Spinal cord (tissue), 3 donors: ENCODE measurements around the gene TXNDC5.

GRCh38 chr6:7051738-7052390 is 55.9 kb upstream of the RREB1 start:
- PRO-cap: no peak
- RAMPAGE, long total RNA: no peak

DNA sequence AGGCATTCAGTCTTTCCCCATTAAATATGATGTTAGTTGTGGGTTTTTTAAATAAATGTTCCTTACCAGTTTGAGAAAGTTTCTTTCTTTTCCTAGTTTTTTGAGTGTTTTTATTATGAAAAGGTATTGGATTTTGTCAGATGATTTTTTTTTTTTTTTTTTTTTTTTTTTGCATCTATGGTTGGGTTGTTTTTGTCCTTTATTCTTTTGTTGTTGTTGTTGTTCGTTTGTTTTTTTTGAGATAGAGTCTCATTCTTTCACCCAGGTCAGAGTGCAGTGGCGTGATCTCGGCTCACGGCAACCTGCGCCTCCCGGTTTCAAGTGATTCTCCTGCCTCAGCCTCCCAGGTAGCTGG is 84.2 kb downstream of the RREB1 start:
- PRO-cap: no peak
- RAMPAGE, long total RNA: no peak

GRCh38 chr6:7215703-7216361 is 97.2 kb downstream of the SSR1 start:
- PRO-cap: no peak
- RAMPAGE, long total RNA: no peak

GRCh38 chr6:7231499-7231776 is 81.6 kb downstream of the SSR1 start:
- PRO-cap: no peak
- RAMPAGE, long total RNA: no peak

DNA sequence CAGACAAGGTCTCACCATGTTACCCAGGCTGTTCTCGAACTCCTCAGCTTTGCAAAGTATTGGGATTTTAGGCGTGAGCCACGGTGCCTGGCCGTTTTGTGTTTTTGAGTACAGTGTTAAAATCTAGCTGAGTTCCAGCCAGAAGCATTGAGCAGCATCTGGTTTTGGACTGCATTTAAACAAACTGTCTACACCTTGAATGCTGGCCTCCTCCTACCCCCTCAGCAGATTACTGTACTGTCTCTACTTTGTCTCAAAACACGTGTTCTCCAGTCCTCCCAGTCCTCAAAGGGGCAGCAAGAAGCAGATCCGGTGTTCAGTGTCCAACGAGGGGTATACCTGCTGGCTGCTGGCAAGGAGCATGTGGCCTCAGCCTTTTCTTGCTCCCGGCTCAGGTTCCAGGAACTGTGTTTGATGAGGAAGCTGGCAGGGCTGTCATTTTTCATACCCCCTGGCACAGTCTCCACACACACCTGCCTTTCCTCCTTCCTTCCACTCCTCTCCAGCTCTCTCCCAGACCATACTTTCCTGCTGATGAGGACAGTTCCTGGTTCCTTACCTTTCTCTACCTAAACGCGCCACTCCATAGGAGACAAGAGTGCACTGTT is 77.4 kb downstream of the SSR1 start:
- PRO-cap: no peak
- RAMPAGE, long total RNA: no peak

DNA sequence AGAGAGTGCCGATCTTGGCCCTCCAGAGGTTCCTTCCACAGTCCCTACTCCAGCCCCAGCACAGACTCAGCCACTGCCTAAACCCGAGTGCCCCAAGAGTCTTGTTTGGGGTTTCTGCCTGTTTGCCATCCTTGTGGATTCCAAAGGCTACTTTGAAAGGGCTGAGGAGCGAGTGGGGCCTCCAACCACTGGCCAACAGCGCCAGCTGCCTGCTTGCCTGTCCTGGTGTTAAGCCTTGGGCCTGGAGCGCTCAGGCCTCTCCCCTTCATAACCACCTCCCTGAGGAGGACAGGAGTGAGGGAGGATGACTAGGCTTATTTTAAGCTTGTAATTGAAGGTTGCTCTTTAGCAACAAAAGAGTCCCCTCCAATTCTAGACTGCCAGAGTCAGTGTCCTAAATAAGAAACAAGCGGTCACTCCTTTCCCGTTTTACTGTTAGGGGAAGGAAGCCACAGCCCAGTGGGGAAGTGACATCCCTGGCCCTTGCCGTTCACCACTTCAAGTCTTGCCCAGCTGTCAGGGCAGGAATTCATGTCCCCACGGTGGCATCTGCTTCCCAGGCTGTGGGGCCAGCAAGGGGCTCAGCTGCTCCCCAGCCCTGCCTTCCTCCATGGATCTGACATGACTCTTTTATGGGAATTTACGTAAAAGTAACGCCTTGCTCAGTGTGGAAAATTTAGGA is 58.0 kb downstream of the SSR1 start:
- PRO-cap: no peak
- RAMPAGE, long total RNA: no peak

- PRO-cap: no peak
- RAMPAGE, long total RNA: no peak
These were observed 5.5 kb downstream of the DSP start for GRCh38 chr6:7546776-7547610.

DNA sequence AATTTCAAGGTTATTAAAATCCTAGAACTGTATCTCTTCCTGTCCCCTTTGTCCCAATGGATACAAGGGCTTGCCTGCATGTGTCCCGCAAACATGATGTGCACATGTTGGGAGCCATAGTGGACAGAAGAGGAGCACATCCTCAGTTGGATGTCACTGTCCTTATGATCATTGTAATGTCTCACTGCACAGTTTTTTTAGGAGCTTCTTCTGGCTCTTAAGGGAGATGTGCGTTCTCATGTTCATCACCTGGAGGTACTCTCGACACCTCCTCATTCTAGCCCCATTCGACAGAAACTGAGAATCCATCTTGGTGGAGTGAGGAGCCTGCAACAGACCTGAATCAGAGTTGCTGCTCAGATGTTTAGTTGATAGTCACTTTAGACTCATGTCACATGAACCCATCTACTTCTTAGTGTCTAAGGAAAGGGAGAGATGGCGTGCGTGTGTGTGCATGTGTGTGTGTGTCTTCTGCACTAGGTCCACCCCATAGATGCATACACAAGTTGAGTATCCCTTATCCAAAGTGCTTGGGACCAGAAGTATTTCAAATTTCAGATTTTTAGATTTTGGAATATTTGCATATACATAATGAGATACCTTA is 2.3 kb upstream of the BMP6 start:
- PRO-cap: no peak
- RAMPAGE, long total RNA: no peak

DNA sequence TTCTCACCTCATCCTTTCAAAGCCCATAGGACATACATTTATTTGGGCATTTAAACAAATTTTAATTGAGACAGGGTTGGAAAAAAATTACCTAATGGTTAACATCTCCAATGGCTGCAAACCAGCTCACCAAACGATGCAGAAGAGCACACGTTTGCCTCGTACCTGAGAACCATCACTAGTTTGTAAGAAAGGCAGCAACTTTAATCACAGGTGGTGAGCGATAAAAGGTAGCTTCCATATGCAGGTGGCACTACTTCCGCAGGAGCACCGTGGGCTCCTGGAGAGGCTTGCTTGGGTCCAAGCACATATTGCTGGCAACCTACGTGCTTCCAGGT is 31.2 kb downstream of the TXNDC5 start:
- PRO-cap: no peak
- RAMPAGE, long total RNA: no peak

DNA sequence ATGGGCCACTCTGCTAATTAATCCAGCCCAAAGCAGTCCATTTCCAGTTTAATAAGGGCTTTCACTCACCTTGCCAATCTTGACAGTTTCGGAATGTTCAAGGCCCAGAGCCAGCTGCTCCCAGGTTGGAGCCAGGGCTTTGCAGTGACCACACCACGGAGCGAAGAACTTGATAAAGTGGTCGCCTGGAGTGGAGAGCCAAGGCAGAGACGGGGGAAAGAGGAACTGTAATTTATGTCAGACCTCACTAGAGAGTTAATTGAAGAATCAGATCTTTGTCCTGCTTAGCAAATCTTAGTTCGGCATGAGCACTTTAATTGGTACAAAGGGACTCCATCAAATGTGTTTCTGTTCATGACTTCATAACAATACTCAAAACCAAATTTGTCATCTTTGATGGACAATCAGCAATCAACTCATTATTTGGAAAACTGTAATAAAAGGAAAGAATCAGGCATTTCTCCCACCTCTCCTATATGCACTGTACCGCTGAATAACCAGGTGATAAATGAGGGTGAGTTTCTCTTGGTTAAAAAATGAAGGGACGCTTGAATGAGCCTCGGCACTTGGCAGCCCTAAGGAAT is 18.9 kb downstream of the TXNDC5 start:
- PRO-cap: no peak
- RAMPAGE, long total RNA: no peak

- PRO-cap: no peak
- RAMPAGE, long total RNA: no peak
These were observed at the start of gene TXNDC5 for GRCh38 chr6:7910297-7911357. TXNDC5 (minus strand) TSS chr6:7910788.

GRCh38 chr6:7915405-7915963 is 4.9 kb upstream of the TXNDC5 start:
- PRO-cap: no peak
- RAMPAGE, long total RNA: no peak

GRCh38 chr6:7986005-7986834 is 75.6 kb upstream of the TXNDC5 start:
- PRO-cap: no peak
- RAMPAGE, long total RNA: no peak

- PRO-cap: no peak
- RAMPAGE, long total RNA: no peak
These were observed 209.3 kb upstream of the SLC35B3 start for GRCh38 chr6:8644774-8644973.

DNA sequence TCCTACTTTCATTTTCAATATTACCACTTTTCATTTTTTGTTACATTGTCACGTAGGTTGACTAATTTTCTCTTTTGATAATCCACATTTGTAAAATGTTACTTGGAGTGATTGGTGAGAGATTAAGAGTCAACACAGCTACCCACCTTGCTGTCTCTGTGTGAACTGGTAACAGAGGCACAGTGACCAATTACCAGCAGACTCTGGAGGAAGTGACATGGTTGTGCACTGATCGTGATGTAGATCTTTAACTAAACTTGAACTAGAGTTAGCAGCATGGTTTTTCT is 308.0 kb upstream of the SLC35B3 start:
- PRO-cap: no peak
- RAMPAGE, long total RNA: no peak

DNA sequence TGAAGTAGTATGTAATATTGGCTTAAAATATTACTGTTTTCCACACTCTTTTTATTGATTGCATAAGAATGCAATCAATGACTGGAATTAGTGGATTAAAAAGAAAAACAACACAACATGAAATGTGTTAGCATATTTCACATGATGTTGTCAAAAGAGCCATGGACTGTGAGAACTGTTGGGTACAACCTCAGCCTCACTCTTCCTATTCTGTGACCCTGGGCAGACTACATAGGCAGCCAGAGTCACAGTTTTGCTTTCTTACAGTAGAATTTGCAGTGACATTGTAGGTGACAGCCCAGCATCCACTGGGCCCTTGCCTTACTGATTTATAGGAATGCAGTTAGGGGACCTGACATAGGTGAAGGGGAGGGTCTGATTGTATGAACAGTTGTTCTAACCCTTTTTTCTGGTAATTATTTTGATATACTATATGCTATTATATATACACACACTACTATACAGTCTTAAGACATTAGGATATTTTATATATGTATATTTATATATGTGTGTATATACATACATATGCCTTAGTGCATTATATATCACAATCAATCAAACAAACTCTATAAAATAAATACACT is 471.4 kb upstream of the SLC35B3 start:
- PRO-cap: no peak
- RAMPAGE, long total RNA: no peak

GRCh38 chr6:9668351-9668745 is 746.5 kb downstream of the TFAP2A start:
- PRO-cap: no peak
- RAMPAGE, long total RNA: no peak

GRCh38 chr6:9760538-9760737 is 654.4 kb downstream of the TFAP2A start:
- PRO-cap: no peak
- RAMPAGE, long total RNA: no peak

- PRO-cap: no peak
- RAMPAGE, long total RNA: no peak
These were observed 648.4 kb downstream of the TFAP2A start for GRCh38 chr6:9766205-9767116.

GRCh38 chr6:10355585-10355718 is 59.4 kb downstream of the TFAP2A start:
- PRO-cap: no peak
- RAMPAGE, long total RNA: no peak